ENCODE results near the gene FARS2.

- PRO-cap = no peak
Measured at GRCh38 chr6:3409752-3410360, 47.0 kb downstream of the SLC22A23 start.

- PRO-cap = no peak
Measured at GRCh38 chr6:3435205-3435821, 21.5 kb downstream of the SLC22A23 start.

DNA sequence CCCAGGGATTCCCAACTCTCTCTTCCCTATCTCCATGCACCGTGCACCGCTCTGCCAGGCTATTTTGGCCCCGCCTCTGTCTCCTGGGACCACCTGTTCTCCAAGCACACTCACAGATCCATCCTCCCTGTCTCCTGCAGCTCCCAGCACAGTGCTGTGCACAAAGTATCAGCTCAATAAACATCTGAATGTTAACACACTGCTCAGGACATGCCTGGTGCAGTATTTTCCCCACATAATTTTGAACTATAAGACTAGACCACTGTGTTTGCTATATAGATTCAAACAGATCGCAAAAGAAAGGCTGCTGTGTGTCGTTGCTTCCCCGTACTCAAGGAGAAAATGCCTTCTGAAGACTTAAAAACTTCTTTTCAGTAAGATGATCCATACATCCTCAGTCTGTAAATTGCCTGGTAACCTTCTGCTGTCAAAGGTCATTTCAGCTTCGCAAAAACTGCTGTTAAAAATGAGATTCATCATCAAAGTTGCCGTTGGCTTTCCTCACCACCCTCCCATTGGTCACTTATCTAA lies 20.2 kb downstream of the SLC22A23 start:
- PRO-cap = no peak

DNA sequence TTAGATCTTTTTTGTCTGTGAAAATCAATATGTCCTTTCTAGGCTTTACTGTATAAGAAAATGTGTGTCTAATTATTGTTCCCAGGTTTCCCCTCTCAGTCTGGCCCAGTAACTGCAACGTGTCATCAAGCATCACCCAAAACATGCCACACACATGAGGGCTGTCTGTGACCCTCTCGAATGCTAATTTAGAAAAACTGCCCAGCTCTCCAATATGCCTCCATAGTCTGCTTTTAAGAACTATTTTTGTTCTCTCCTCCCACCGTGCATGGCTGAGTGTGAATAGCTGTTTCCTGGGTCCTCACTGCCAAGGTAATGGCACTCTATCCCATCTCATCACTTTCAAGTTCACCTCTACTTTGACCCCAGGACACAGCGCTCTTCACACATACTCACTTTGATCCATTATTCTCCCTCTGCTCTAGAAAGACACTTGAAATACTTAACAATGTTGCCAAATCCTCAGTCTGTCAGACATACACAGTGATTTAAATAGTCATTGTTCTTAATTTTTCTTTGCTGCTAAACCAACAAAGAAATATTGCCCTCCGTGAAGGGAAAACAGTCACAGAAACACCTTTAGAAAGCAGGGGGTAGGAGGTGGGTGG lies 2.7 kb downstream of the SLC22A23 start:
- PRO-cap = no peak

DNA sequence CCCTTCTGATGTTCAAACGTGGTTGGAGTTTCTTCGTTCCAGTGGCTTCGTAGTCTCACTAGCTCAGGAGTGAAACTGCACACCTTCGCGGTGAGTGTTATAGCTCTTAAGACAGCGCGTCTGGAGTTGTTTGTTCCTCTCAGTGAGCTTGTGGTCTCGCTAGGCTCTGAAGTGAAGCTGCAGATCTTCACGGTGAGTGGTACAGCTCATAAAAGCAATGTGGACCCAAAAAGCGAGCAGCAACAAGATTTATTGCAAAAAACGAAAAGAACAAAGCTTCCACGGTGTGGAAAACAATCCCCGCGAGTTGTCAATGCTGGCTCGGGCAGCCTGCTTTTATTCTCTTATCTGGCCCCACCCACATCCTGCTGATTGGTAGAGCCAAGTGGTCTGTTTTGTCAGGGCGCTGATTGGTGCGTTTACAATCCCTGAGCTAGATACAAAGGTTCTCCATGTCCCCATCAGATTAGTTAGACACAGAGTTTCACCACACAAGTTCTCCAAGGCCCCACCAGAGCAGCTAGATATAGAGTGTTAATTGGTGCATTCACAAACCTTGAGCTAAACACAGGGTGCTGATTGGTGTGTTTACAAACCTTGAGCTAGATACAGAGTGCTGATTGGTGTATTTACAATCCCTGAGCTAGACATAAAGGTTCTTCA lies 31.6 kb downstream of the PXDC1 start:
- PRO-cap = unidirectional peak, minus-strand start at position 312 of the sequence

DNA sequence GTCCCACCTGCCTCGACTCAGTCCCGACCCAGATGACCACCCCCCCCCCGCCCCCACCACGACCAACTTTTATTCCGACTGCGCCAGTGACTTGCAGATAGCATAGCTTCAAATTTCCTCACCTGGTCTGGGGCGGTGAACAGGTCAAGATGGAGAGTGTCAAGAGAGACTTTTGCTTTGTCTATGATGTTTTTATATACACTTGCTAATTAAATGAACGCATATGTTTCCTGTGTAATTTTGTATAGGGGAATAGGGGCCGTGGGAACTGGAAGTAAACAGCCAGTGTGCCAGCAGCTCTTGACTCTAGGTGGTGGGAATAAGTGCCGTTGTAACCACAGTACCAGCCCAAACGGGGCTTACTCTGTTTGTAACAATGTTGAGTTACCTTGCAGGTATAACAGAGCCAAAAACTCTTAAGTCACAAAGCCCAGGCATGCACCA lies 1.3 kb upstream of the PXDC1 start:
- PRO-cap = no peak

DNA sequence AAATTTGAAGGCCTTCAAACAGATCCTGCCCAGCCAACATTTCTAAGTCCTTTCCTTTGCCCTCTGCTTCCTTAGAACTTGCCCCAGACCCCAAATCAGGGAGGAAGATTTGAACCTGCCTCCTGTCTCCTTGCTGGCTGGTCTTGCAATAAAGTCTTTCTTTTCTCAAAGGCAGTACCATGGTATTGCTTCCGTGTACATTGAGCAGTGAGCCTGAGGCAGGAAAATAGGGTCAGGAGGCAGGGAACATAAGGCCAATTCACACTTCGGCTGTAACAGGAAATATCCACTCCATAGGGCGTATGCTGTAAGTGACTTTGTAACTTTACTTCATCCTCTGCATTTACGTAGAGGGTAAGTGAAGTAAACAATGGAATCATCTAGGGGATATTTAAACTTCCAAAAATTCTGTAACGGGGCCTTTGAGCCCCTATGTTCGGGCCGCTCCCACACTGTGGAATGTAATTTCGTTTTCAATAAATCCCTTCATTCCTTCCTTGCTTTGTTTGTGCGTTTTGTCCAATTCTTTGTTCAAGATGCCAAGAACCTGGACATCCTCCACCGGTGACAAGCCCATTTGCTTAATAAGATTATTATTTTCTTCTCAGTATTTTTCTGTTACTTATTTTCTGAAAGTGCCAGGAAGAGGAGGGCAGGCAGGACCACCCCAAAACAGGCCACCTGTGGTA lies 2.0 kb upstream of the PXDC1 start:
- PRO-cap = no peak

- PRO-cap = bidirectional peak, plus-strand start at chr6:3826061, minus-strand start at chr6:3826039; bidirectional peak, plus-strand start at chr6:3826245, minus-strand start at chr6:3826124
Measured at GRCh38 chr6:3825563-3826878, 23.2 kb upstream of the FAM50B start.

GRCh38 chr6:3837604-3838061 lies 11.5 kb upstream of the FAM50B start:
- PRO-cap = no peak

GRCh38 chr6:3838970-3839663 lies 10.1 kb upstream of the FAM50B start:
- PRO-cap = no peak

DNA sequence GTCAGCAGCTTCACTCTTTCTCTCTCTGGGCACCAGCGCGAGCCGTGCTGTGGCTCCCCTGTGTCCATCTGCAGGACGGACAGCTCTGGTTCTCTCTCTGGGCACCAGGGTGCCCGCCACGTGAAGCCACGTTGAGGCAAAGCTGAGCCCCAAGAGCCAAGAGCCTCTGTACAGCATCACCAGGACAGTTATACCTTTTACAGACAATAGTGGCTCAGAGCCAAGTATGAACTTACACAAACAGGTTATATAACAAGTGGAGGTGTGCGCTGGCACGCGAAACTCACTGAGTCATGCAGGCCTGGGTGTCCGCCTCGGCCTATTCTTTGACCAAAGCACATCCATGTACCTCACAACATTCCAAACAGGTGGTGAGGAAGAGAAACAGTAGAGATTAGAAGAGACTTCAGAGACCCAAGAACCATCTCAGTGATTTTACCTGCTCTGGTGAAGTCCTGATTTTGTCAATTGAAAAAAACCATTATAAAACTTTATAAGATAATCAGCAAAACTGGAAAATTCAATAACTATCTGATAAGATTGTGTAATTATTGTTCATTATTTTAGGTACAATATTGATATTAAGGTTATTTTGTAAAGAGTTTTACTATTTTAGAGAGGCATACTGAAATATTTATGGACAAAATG lies 51.0 kb downstream of the FAM50B start:
- PRO-cap = no peak

DNA sequence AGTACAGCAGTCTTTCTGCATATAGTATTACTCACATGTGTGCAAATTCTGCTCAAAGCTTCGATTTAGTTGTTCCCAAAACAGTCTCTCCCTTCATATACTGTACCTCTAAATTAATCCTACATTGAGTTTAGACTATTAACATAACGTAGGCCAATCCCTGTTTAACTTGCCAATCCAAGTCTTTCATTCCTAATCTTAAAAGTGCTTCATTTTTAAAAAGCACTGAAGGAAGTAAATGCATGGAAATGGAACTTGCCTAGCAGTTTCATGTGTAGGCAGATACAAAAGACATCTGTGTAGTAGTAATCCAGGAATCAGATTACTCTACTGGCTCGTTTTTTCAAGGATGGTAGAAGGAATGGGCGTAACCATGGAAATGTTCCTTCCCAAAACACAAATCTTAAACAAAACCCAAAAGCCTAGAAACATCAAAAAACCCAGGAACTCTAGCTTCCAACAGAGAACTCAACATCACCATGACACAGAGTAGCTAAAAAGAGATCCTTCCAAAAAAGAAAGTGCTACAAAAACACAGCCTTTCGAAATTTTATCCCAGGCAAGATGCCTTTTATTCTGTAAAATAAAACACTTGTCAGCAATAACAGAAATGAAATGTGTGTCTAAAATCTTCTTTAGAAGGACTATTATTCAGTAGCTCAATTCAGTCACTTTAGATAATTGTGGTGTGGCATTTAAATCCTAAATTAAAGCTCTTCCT lies 24.0 kb upstream of the PRPF4B start:
- PRO-cap = no peak

DNA sequence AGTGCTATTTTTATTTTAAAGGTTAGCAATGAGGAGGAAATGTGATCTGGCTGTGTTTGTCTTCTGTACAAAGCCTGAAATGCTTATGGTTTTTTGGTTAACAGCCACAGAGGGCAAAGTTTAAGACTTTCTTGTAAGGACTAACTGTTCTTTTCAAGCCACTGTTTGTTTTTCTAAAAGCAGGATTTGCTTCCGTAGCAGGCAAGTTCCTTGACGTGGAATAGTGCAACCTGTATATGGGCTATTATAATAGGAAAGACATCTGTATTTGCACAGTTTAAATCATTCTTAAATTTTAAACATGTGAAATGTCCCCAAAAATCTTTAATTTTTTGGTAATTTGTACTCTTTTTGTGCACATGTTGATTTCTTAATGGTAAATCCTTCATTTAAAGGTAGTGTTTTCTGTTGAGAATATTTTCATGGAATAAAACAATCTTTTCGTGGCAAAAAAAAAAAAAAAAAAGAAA lies 25.8 kb downstream of the ECI2 start:
- PRO-cap = no peak

- PRO-cap = no peak
Measured at GRCh38 chr6:4219556-4219901, 84.2 kb upstream of the ECI2 start.

DNA sequence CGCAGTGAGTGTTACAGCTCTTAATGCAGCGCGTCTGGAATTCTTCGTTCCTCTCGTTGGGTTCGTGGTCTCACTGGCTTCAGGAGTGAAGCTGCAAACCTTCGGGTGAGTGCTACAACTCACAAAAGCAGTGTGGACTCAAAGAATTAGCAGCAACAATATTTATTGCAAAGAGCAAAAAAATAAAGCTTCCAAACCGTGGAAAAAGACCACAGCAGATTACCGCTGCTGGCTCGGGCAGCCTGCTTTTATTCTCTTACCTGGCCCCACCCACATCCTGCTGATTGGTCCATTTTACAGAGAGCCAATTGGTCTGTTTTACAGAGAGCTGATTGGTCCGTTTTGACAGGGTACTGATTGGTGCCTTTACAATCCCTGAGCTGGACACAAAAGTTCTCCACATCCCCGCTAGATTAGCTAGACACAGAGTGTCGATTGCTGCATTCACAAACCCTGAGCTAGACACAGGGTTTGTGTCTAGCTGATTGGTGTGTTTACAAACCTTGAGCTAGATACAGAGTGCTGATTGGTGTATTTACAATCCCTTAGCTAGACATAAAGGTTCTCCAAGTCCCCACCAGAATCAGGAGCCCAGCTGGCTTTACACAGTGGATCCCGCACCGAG lies 51.4 kb upstream of the CDYL start:
- PRO-cap = no peak

DNA sequence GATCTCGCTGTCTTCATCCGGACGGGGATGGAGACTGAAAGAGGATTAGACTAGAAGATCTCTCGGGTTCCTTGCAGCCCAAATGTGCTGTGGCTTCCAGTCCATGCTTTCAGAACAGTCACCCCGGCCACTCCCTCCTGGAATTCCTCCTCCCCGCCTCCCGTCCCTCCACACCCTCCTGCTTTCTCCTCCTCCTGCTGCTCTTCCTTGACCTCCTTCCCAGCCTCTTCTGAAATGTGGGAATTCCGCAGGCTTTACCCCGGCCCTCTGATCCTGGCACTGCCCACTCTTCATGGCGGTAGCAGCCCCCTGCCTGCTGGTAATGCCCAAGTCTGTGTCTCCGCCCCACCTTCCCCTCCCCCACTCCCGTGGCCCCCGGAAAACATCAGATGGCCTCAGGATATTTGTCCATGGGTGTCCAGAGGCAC lies 28.9 kb upstream of the RPP40 start:
- PRO-cap = no peak

GRCh38 chr6:5077369-5077719 lies 7.8 kb upstream of the PPP1R3G start:
- PRO-cap = no peak

GRCh38 chr6:5082465-5083202 lies 2.5 kb upstream of the PPP1R3G start:
- PRO-cap = no peak

- PRO-cap = no peak
Measured at GRCh38 chr6:5087137-5087924, 2.2 kb downstream of the PPP1R3G start.

DNA sequence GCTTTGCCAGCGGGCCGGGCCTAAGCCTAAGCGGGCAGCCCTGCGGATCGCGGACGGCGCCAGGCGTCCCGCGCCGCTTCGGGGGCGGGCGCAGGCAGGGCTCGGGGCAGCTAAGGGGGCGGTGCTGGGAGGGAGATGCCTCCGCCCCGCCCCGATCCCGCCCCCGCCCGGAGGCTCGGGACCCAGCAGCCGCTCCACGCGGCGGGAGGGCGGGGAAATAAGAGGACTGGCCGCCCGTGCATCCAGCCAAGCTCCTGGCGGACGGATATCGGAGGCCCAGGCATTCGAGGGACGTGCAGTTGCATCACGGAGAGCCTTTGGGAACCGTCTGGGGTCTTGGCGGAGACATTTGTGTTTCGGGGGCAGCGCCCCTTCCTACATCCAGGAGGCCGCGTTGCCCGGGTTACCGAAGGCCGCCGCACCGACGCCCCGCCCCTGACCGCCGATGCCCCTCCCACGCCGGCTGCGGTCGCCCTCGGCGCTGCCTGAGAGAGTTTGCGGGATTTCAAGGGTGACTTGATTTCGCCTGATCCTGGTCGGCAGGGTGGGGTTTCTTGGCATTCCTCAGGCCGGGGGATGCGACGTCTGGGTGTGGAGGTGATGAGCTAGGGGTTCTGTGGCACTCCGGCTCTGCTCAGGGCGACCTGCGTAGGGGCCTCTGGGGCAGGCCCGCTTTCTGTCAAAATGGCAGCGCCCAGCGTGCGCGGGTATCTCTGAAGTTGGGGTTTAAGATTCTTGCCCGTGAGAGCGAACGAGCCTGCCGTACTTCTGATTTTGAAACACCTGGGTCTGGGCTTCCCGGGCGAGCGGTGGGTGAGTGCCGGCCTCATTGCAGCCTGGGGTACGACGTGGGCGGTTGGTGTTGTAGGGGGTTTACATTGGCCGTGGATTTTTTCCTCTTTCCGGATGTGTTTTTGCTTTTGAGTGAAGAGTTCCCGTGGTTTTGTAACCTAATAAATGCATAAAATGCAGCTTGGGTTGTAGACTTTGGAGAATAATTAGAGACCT lies at the start of gene FARS2:
FARS2 (plus strand) TSS at position 666 of the 1,008 bp plus-strand sequence.
- PRO-cap = bidirectional peak, plus-strand start at position 622 of the sequence, minus-strand start at position 103 of the sequence; bidirectional peak, plus-strand start at position 672 of the sequence, minus-strand start at position 660 of the sequence